ENCODE results near the gene PCNT.

DNA sequence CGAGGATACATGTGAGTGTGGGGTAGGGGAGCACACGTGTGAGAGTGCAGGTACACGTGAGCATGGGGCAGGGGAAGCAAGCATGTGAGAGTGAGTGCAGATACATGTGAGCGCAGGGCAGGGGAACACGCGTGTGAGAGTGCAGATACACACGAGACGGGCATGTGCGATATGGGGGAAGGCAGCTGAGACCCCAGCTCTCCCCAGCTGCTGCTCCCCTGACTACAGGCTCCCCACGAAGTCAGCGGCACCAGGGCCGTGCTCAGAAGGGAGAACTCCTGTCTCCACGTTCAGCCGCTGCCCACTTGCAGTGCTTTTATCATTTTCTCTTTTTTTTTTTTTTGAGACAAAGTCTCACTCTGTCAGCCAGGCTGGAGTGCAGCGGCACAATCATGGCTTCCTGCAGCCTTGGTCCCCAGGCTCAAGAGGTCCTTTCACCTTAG lies 856 bp upstream of the FTCD start:
- PRO-cap: no peak
- RAMPAGE, long total RNA, 3 experiments: no peak in any of the 3 experiments

DNA sequence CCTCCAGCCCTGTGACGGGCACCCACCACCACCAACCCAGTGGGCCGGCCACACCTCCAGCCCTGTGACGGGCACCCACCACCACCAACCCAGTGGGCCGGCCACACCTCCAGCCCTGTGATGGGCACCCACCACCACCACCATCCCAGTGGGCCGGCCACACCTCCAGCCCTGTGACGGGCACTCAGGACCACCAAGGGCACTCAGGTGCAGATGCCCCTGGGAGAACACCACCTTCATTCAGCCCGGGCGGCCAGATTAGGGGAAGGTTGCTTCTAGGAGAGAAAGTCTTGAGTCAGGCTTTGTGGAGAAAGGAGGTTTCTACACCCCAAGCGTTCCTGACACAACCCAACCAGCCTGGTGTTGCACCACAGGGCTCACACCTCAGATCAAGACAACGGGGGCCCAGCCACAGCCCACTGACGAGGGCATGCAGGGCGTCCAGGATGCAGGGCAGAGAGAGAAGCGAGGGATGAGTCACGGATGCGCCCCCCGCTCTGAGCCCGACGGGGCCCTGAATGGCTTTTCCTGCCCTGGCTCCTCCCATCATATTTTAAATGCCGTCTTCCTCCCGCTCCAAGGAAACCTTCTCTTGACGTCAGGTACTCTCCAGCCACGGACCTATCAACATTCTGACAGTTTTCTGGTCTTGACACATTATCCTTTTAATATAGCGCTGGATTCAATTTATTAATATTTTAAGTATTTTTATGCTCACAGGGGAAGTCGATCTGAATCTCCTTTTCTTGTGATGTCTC lies 506 bp upstream of the SPATC1L start:
- PRO-cap: bidirectional peak, plus-strand start at position 590 of the sequence, minus-strand start at position 520 of the sequence
- RAMPAGE, long total RNA, 3 experiments: no peak in any of the 3 experiments

GRCh38 chr21:46246203-46247233 lies 17.9 kb upstream of the LSS start:
- PRO-cap: no peak
- RAMPAGE, long total RNA, 3 experiments: no peak in any of the 3 experiments

DNA sequence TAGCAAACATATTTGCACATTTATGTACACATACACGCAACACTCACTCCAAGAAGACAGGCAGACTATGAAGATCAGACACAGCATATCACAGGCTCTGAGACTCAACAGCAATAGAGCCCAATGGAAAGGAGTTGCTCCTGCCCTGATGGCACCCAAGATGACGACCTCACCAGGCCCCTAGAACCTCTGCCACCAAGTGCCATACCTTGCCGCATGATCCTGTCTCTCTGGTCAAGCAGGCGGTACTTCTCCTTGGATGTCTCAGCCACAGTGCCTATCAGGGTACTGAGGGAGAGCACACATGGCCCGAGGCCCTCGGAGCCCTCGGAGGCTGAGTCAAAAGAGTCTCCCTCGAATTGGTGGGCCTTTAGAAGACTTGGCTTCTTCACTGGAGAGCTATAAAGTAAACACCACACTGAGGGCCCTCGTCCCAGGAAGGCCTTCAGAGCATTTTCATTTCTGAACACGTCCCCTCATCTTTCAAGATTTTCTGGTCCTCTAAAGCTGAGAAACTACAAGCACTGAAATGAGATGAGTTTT lies 8.0 kb downstream of the MCM3AP start:
- PRO-cap: no peak
- RAMPAGE, long total RNA, 3 experiments: no peak in any of the 3 experiments

DNA sequence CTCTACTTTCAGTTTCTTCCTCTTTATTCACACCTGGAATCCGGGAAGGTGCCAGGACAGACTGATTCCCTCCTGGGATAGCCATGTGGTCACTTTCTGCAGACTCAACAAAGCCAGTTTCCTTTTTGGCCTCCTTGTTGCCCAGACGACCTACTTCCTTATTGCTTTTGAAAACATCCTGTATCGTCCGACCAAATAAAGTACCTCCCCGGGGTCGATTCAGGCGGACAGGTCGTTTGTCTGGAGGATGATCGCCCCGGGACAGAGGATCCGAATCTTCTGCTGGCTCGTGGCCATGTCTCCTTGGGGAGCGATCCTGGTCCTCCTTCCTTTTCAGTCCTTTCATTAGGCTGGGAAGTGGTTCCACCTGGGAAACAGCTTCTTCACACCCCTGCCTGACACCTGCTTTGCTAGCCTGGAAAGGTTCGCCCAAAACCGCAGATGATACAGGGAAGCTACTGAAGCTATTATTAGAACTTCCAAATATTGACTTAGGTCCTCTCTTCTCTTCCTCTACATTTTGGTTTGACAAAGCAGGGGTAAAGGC lies 1.3 kb downstream of the MCM3AP start:
- PRO-cap: no peak
- RAMPAGE, long total RNA, 3 experiments: no peak in any of the 3 experiments

DNA sequence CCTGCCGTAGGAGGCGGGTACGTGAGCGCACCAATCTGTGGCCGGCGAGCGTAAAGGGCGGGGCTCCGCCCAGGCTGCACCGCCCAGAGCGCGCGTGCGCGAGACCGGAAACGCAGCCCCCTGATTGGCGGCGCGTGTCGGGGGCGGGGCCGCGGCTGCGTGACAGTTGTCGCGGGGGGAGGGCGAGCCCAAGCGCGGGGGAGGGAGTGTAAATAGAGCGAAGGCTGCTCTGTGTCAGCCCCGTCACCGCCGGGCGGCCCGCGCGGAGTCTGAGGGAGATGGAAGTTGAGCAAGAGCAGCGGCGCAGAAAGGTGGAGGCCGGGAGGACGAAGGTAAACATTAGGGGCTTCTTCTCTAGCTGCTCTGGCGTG lies at the start of gene PCNT:
PCNT (plus strand) TSS at position 206 of the 371 bp plus-strand sequence.
- PRO-cap: bidirectional peak, plus-strand start at position 191 of the sequence, minus-strand start outside the sequence
- RAMPAGE, long total RNA, 3 experiments: start-site peak on the plus strand in 3 of 3 experiments, centred at positions 216 to 232 of the sequence, 127 to 289 reads per replicate

GRCh38 chr21:46368808-46369350 lies 44.9 kb downstream of the PCNT start:
- PRO-cap: no peak
- RAMPAGE, long total RNA, 3 experiments: no peak in any of the 3 experiments

GRCh38 chr21:46468027-46468642 lies 9.4 kb downstream of the DIP2A start:
- PRO-cap: no peak
- RAMPAGE, long total RNA, 3 experiments: no peak in any of the 3 experiments

GRCh38 chr21:46529712-46530534 lies 71.2 kb downstream of the DIP2A start:
- PRO-cap: no peak
- RAMPAGE, long total RNA, 3 experiments: start-site peak on the plus strand in 1 of 3 experiments, at chr21:46529656-46530408 at its widest, 10 reads per replicate

GRCh38 chr21:46568624-46569041 lies 36.2 kb downstream of the S100B start:
- PRO-cap: no peak
- RAMPAGE, long total RNA, 3 experiments: no peak in any of the 3 experiments

GRCh38 chr21:46621246-46622168 lies 14.0 kb upstream of the PRMT2 start:
- PRO-cap: no peak
- RAMPAGE, long total RNA, 3 experiments: no peak in any of the 3 experiments

DNA sequence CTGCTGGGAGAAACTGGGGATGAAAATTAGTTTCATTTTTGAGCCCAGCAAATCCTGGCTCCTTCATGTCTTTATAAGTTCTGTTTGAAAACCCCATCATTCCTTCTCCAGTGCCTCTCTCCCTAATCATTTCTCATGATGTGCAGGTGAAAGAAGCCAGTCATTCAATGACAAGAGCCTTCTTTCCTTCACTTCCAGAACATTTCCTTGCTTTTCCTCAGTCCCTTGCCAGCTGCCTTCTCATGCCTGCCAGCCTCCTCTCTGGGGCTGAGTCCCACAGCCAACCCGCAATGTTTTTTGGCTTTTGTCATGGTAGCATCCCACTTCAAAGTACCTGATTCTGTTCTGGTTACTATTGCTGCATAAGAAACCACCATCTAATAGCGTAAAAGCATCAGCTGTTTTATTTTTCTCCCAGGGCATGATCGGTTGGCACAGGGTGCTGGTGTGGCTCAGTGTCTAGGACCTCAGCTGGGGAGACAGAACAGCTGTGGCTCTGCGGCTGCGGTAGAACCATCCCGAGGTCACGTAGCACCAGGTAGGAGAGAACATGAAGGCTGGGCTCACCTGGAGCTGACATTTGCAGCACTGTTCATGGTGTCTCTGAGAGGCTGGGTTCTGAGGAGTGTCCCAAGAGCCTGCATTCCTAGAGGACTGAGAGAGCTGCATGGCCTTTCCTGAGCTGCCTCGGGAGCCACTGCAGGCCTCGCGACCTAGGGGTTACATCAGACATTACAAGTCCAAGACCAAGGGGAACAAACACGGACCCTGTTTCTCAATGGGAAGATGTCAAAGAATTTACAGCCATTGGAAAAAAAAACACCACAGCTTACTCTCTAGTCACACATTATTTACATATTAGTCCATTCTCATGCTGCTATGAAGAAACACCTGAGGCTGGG lies 8.9 kb upstream of the PRMT2 start:
- PRO-cap: no peak
- RAMPAGE, long total RNA, 3 experiments: no peak in any of the 3 experiments

GRCh38 chr21:46633543-46634554 lies 1.6 kb upstream of the PRMT2 start:
- PRO-cap: no peak
- RAMPAGE, long total RNA, 3 experiments: no peak in any of the 3 experiments

DNA sequence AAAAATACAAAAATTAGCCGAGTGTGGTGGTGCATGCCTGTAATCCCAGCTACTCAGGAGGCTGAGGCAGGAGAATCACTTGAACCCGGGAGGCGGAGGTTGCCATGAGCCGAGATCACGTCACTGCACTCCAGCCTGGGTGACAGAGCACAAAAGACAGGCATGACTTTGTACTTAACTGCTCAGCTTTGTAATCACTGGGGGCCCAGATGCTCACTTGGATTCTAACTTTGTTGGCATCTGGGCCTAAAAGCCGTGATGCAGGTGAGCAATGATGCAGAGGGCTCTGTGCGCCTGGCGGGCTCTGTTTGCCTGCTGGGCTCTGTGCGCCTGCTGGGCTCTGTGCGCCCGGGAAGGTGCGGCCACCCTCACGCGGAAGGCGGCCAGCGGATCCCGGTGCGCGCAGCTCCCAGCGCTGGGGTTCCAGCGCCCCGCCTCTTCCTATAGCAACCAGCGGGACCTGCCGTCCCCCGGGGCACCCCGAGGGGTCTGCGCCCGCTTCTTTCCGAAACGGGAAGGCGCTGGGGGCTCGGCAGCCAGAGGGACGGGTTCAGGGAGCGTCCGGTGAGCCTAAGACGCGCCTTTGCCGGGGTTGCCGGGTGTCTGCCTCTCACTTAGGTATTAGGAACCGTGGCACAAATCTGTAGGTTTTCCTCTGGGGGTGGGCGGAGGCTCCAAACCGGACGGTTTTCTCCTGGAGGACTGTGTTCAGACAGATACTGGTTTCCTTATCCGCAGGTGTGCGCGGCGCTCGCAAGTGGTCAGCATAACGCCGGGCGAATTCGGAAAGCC lies 31.7 kb downstream of the PRMT2 start:
- PRO-cap: no peak
- RAMPAGE, long total RNA, 3 experiments: no peak in any of the 3 experiments

All from gastrocnemius medialis (tissue), 3 donors.